ENCODE results near the gene GREB1L.

GRCh38 chr18:21241985-21242905 lies at the start of gene GREB1L:
TSS of gene GREB1L (plus strand) at chr18:21242232.
- RRBS: 2% methylated on average over 60 of the region's 121 CpGs

DNA sequence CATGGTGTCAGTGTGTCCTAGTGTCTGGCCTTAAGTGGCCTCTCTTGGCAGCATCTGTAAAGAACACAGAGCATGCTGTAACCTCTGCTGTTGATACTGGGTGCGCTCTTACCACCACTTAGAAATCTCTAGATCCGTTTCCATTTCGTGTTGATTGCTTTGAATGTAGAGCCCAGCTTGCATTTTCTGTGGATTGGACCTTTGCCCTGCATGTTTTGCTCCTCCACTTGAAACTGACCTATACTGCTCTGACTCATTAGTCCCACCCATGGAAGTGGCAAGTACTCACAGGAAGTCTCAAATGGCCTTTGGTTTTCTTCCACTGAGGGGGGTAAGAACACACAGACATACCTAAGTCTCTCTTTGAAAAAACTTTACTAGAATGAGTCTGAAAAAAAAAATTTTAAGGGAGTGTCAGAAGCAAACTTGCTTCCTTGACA lies 88.3 kb downstream of the GREB1L start:
- RRBS: no CpG with 5 or more reads among the region's 3 CpGs

GRCh38 chr18:21449837-21450402 lies 150.6 kb downstream of the ESCO1 start:
- RRBS: no CpG with 5 or more reads among the region's 2 CpGs

GRCh38 chr18:21529412-21529987 lies 71.0 kb downstream of the ESCO1 start:
- RRBS: no CpG with 5 or more reads among the region's 2 CpGs

GRCh38 chr18:21598699-21599406 lies 1.7 kb downstream of the ESCO1 start:
- RRBS: no CpG with 5 or more reads among the region's 15 CpGs

DNA sequence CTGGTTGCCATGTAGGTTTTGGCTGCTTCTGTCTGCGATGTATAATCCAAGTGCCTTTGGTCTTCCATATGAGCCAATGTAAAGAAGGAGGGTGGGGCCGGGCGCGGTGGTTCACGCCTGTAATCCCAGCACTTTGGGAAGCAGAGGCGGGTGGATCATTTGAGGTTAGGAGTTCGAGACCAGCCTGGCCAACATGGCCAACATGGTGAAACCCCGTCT lies 533 bp upstream of the ESCO1 start:
- RRBS: no CpG with 5 or more reads among the region's 8 CpGs

- RRBS: no CpG with 5 or more reads among the region's 5 CpGs
Observed at GRCh38 chr18:21697844-21698259, 6.7 kb downstream of the ABHD3 start.

DNA sequence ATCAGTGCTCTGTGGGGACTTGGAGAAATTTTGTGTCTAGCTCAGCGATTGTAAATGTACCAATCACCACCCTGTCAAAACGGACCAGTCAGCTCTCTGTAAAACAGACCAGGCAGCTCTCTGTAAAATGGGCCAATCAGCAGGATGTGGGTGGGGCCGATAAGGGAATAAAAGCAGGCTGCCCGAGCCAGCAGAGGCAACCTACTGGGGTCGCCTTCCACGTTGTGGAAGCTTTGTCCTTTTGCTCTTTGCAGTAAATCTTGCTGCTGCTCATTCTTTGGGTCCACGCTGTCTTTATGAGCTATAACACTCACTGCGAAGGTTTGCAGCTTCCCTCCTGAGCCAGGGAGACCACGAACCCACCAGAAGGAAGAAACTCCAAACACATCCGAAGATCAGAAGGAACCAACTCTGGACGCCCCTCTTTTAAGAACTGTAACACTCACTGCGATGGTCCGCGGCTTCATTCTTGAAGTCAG lies 2.7 kb upstream of the ABHD3 start:
- RRBS: no CpG with 5 or more reads among the region's 14 CpGs

DNA sequence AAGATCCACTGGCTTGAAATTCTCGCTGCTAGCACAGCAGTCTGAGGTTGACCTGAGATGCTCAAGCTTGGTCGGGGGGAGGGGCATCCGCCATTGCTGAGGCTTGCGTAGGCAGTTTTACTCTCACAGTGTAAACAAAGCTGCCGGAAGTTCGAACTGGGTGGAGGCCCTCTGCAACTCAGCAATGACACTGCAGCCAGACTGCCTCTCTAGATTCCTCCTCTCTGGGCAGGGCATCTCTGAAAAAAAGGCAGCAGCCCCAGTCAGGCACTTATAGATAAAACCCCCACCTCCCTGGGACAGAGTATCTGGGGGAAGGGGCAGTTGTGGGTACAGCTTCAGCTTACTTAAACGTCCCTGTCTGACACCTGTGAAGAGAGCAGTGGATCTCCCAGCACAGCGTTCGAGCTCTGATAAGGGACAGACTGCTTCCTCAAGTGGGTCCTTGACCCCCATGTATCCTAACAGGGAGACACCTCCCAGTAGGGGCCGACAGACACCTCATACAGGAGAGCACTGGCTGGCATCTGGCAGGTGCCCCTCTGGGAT lies 4.9 kb upstream of the MIB1 start:
- RRBS: no CpG with 5 or more reads among the region's 10 CpGs

DNA sequence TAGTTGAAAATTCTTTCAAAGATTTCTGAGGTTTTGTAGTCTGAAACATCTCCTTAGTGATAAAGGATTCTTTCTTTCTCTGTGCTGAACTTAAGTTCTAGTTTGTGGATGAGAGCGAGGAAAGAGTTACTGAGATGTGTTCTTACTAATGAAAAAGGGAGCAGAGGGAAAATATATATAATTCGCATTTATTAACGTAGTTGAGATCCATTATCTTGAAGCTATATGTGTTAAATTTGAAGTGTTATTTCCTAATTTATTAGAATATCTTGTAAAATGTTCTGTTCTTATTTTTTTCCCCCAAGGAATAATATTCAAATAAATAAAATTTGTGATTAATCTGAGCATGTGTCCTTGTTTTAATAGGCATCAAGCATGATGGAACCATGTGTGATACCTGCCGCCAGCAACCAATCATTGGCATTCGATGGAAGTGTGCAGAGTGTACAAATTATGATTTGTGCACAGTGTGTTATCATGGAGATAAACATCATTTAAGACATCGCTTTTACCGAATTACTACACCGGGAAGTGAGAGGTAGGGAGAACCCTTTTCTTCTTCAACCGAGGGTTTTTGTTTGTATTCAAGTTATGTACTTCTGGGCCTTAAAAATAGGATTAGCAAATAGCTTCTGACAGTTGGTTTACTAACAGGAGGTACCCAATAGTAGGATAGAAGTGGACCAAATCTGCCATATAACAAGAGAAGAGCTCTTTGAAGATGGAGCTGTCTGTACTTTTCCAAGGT lies 25.0 kb downstream of the MIB1 start:
- RRBS: no CpG with 5 or more reads among the region's 9 CpGs

GRCh38 chr18:22060626-22061015 lies 108.8 kb upstream of the GATA6 start:
- RRBS: no CpG with 5 or more reads among the region's 2 CpGs

DNA sequence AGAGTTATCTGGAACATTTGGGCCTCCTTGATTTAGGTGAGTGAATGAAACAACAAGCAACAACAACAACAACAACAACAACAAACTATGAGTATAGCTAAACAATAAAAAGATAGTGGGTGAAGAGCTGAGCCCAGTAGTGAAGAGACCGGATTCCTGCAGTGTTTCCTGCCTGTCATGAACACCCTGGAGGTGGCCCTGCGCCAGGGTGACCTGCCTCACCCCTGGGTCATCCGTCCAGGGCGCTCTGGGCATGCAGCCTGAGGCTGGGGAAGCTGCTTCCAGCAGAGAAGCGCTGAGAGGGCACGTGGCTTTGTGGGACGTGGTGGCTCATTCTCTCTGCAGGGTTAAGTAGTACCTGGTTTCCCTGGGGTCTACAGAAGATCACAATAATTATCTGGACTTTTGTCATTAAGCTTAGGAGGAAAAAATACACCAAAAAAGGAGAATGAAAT lies 56.0 kb upstream of the GATA6 start:
- RRBS: no CpG with 5 or more reads among the region's 7 CpGs

DNA sequence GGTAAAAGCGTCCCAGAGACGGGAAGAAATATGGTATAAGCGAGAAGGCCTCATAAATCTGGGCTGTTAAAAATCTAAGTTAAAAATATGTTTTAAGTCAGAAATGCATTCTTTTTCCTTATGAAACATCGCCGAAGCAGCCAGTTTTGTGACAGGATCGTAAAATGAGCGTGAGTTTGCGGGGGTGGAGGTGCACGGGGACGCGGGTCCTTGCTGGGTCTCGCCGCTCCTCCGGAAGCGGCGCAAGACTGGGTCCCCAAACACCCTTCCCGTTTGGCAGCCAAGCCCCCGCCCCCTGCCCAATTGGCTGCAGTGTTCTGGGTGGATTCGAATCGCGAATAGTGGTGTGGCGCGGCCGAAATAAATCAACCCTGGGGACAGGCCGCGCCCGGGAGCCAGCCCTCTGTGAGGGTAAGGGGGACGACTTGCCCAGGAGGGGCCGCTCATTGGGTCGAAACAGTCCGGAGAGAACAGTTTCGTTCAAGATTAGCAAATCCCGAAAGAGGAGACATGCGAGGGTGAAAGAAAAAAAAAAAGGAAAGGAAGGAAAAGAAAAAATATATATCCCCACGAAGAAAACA lies 3.3 kb upstream of the GATA6 start:
- RRBS: 5% methylated on average over 5 of the region's 35 CpGs

DNA sequence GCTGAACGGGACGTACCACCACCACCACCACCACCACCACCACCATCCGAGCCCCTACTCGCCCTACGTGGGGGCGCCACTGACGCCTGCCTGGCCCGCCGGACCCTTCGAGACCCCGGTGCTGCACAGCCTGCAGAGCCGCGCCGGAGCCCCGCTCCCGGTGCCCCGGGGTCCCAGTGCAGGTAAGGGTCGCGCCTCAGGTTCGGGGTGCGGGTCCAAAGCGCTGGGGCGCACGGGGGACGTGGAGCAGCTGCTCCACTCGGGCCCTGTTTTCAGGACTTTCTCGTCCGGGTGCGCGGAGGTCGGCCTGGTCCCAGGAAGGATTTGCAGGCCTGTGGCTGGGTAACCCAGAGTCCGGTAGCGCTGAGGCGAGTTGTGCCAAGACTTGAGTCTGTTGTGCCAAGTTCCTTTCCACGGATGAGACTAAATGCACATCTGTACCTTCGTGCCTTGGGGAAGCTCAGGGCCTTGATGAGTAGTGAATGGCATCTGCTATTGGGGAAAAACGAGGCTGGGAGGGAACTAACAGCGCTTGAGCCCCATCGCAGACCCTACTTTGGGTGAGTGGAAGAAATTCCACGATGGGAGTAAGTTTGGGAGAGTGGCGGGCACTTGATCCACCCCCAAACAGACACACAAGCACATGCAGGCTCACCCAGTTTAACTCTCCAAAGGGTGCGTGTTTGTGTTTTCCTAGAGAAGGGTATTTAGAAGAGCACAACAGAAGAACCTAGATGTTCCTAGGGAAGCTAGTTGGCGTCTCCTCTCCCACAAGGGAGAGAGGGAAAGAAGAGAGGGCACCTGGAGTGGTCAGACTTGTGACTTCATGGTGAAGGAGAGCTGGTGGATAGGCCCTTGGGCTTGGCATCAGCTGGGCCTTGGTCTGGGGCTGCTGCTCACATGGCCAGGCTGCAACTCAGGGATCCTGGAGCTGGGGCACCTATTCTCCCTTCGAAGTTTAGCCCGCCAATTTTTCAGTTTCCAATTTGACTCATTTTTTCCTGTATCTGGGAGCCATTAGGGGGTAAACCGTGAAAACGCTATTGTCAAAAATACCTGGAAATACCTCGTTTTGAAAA lies 3.0 kb downstream of the GATA6 start:
- RRBS: 15% methylated on average over 5 of the region's 48 CpGs

DNA sequence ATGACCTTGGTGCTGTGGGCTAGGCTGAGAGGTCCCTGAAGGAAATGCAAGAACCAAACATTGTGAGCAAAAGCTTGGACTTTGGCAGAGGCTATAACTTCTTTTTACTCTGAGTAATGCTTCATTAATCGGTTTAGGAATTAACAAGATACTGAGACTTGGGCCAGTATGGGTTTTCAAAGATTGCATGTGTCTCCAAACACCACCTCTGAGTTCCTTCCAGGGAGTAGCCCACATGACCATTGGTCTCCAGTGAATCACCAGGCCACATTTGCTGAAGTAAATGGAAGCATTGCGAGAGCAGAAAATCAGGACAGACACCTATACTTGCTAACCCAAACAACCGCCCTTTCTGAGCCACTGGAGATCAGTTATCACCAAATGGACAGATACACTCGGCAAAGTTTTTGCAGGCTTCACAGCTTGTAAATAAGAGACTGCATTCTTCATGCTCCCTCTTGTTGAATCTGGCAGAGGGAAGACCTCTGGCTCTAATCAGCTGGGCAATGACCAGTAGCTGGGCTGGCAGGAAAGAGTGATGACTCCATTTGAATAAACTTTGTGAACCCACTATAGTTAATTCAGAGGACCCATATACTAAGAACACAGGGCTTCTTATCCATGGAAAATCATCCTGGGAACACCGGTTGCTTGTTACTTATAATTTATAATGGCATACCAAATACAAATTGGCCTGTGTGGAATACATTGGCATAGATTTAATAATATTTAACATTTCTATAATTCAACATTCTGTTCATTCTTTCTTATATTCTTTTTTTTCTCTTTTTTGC lies 41.0 kb downstream of the GATA6 start:
- RRBS: no CpG with 5 or more reads among the region's 5 CpGs

DNA sequence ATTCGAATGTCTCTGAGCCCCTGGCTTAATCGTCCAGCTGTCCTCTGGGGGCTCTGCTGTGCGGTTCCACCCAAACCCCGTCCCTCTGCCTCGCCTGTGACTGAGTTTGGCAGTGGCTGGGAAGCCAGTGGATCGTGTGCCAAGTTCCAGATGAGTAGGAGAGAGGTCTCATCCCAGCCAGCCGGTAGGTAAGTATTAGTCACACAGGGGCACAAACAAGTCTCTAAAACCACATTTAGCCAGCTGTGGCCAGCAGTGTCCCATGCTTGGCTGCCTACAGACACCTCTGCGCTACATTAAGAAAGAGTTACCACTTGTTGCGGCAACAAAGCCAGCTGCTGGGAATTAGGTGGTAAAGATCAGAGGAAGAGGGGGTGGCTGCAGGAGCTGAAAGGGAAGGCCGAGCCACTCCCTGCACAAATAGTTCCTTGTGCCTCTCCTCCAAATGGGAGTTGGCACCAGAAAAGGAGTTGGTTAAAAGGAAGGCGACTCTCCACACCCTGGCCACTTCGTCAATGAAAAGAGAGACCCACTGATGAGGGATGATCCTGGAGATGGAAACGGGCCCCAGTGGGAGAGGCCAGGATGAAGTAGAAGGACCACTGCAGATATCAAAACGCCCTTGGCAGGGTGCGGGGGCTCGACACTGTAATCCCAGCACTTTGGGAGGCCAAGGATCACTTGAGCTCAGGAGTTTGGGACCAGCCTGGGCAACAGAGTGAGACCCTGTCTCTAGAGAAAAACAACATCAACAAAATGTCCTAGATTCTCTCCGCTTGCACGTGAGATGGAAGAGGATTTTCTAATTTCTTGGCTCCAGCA lies 81.4 kb downstream of the GATA6 start:
- RRBS: no CpG with 5 or more reads among the region's 18 CpGs

DNA sequence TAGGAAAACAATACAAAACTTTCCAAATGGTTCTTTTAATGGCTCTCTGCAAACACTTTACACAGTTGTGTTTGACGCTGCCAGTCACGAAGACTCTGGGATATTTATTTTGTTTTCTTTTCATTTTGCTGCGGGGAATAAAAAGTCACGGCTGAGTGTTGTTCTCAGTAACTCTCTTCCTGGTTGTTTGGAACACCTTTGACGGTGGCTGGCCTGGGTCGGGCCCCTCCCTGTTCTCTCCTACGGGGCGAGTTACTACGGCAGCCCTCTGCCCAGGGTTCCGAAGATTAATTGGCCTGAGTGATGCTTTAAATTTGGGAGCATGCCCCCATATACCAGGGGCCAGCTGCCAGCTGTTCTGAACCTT lies 84.7 kb downstream of the GATA6 start:
- RRBS: no CpG with 5 or more reads among the region's 10 CpGs

GRCh38 chr18:22308600-22309053 lies 109.1 kb downstream of the CTAGE1 start:
- RRBS: no CpG with 5 or more reads among the region's 4 CpGs

GRCh38 chr18:22349555-22350103 lies 68.1 kb downstream of the CTAGE1 start:
- RRBS: no CpG with 5 or more reads among the region's 9 CpGs

GRCh38 chr18:22467739-22468519 lies 50.2 kb upstream of the CTAGE1 start:
- RRBS: no CpG with 5 or more reads among the region's 8 CpGs

Measured in iris pigment epithelial cell (primary cell).